LUHMES (cell line): ENCODE data around the genes RET, ZNF487, CXCL12 and OR13A1.

- PRO-cap = no peak
These were observed 6.6 kb upstream of the ZNF33B start for GRCh38 chr10:42644902-42645505.

DNA sequence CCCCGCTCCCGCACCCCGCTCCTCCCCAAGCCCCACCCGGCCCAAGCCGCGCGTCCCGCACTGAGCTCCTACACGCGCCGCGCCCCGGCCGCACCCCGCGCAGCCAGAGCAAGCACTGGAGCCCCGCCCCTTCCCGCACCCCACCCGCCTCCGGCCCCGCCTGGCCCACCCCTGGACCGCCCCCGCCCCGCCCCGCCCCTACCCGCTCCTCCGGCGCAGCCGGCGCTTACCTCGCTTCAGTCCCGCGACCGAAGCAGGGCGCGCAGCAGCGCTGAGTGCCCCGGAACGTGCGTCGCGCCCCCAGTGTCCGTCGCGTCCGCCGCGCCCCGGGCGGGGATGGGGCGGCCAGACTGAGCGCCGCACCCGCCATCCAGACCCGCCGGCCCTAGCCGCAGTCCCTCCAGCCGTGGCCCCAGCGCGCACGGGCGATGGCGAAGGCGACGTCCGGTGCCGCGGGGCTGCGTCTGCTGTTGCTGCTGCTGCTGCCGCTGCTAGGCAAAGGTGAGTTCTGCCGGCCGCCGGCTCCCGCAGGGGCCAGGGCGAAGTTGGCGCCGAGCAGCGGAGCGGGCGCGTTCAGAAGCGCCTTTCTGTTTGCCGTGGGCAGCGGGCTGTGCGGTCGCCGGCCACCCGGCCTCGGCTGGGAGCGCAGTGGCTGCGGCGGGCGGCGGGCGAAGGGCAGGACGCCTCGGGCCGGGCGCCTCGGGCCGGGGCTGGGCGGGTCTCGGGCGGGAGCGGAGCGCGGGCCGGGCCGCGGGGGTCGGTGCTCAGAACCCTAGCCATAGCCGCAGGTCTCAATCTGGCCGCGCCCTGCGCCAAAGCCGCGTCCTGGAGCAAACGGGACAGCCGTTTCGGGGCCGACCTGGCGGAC, at the start of gene RET:
TSS of gene RET (plus strand) at position 239 of the 868 bp plus-strand sequence.
- PRO-cap = unidirectional peak, plus-strand start at position 250 of the sequence

GRCh38 chr10:43387396-43388053, 16.1 kb downstream of the FXYD4 start:
- PRO-cap = no peak

DNA sequence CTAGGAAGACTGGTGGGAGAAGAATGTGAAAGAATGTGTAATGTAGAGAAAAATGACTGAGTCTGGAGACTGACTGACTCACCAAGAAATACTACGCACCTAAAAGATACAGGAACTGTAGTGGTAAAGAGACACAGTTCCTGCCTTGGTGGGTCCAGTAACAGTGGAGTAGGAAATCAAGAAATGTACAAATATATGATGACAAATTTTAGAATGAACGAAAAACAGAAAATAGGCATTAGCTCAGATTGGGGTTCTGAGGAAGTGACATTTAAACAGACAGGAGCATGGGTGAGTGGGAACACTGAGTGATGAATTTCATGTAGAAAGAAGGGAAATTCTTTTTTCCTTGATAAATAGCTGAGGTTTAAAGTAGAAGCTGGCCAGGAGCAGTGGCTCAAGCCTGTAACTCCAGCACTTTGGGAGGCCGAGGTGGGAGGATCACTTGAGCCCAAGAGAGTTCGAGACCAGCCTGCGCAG, 9.3 kb downstream of the HNRNPF start:
- PRO-cap = no peak

DNA sequence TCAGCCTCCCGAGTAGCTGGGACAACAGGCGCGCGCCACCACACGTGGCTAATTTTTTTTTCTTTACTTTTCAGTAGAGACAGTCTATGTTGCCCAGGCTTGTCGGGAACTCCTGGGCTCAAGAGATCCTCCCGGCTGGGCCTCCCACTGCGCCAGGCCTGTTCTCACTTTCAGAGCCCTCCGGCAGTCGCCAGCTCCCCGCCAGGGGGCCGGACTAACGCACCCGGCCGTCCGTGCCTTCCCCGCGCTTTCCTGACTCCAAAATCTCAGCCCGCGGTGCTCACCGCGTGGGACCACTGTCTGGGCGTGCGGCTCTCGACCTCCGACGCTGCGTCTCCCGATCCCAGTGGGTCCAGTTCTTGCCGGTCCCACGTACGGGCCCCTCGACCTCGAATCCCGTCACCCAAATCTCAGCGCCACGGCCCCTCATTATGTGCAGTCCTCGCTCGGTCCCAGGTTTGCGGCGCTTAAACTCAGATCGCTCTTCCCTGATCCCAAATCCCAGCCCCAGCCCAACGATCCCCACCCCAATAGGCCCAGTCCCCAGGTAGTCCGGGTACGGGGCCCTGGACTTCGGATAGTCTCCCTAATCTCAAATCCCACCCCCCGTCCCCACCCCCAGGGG, 837 bp downstream of the HNRNPF start:
- PRO-cap = unidirectional peak, minus-strand start at position 434 of the sequence

GRCh38 chr10:43436205-43437295, at the start of gene ZNF487:
TSS of gene ZNF487 (plus strand) at chr10:43437111.
- PRO-cap = bidirectional peak, plus-strand start at chr10:43437125, minus-strand start at chr10:43436772

DNA sequence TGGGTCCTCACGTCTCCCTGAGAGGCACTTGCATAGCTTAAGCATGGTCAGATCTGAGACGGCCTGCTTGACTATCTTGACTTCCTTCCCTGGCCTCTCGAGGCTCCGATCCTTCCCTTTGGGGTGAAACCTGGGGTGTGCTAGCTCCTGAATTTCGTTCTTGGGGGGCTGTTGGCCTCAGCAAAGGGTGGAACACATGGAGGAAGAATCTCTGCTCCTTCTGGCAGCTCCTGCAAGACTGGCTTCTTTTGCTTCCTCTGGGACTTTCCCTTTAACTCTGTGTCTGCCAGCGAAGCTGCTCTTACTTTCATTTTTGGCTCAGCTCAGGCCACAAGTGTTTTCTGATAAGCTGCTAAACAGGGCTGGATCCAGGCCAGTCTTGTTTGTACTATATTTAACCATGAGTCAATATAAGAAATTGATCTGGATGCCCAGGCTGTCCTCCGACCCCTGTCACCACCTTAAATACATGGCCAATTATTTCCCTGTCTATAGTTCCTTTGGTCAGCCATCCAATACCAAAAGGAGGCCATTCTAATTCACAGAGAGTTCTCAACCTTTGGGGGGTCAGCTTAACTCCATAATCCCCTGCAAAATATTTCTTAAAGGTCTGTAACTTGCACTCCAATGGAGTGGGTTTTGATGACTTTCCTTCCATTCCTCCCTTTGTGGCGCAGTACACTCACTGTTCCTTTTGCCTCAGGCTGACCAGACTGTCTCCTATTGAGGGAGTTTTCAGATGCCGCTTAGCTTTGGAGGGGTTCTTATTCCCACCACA, 11.0 kb upstream of the ZNF485 start:
- PRO-cap = no peak

DNA sequence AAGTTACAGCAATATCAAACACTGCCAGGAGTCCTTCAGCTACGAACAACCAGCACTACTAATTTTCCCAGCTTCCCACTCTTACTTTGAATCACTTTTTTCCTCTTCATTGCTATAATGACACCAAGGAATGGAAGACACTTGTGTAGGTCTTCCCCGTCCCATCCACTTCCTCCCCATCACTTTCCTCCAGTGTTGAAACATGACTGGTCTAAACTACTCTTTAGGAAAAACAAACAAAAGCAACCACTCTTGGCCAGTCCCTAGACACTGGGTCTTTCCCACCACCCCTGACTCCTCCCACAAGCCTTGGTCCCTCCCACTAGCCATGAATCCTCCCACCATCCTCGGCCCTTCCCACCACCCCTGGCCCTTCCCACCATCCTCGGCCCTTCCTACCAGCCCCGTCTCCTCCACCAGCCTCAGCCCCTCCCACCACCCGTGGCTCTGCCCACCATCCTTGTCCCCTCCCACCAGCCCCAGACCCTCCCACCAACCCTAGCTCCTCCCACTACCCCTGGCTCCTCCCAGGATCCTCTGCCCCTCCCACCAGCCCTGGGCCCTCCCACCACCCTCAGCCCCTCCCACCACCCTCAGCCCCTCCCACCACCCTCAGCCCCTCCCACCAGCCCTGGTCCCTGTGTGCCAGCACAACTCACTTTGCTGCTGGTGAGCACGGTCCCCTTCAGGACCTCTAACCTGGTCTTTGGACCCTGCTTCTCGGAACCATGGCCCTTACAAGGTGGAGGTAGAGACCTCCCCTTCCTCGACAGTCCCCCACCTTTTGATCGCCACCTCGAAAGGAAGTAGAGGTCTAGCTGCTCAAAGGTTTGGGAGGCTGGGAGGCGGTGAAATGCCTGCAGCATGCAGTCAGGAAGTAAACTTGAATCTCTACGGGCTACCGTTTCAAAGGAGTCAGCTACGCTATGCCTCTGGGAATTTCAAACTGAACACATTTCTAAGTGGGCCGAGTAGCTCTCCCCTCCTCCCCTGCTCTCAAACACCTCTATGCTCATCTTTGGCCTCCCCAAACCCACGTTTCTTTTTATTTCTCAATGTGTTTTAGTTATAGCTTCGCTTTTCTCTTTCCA, 68.4 kb downstream of the CXCL12 start:
- PRO-cap = unidirectional peak, plus-strand start at position 650 of the sequence

DNA sequence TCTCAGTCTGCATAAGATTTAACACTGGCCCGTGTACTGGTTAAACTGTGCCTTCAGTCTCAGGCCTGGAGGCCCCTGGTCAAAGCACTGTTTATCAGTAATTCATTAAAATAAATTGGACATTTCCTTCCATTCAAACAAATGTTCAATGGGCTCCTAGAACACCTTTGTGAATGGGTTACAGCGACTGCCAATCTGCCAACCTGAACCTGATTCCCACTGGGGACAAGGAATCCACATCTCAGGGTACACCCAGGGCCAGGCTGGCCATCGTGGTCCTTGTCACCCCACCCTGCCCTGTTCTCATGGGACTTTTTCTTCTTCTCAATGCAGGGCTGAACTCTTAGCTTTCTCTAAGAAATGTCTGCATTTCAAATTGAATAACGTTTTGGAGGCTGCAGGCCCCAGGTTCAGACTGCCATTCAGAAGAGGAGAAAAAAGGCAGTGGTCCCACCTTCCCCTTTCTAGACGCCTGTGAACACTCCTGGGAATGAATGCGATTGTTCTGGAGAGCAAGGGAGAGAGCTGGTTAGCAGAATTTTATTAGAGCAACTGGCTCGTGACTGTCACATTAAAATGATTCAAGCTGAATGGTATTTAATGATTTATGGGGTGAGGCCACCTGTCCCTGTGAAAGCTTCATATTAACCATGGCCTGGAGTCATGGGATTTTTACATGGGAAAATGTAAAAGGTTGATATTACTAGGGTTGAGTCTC, 8.7 kb downstream of the CXCL12 start:
- PRO-cap = no peak

DNA sequence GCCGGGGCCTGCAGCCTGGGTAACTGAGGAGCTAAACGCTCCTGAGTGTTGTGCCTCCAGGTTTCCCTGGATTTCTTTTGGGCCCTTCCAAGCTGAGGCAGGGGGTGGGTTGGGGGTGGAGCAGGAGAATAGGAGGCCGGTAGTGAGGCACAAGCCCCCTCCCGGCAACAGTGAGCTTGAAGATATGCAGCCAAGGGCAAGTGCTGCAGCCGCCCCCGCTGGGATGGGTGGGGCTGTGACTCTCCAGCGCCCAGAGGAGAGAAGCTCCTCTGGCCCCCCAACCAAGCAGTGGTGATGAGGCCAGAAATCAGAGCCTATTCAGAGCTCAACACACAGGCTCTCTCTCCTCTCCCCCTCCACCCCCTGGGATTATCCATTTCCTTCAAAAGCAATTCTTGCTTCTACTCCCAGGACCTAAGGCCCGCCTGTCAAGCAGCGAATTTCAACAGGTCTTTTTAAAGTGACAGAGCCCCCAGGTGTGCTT, 2.5 kb downstream of the CXCL12 start:
- PRO-cap = no peak

DNA sequence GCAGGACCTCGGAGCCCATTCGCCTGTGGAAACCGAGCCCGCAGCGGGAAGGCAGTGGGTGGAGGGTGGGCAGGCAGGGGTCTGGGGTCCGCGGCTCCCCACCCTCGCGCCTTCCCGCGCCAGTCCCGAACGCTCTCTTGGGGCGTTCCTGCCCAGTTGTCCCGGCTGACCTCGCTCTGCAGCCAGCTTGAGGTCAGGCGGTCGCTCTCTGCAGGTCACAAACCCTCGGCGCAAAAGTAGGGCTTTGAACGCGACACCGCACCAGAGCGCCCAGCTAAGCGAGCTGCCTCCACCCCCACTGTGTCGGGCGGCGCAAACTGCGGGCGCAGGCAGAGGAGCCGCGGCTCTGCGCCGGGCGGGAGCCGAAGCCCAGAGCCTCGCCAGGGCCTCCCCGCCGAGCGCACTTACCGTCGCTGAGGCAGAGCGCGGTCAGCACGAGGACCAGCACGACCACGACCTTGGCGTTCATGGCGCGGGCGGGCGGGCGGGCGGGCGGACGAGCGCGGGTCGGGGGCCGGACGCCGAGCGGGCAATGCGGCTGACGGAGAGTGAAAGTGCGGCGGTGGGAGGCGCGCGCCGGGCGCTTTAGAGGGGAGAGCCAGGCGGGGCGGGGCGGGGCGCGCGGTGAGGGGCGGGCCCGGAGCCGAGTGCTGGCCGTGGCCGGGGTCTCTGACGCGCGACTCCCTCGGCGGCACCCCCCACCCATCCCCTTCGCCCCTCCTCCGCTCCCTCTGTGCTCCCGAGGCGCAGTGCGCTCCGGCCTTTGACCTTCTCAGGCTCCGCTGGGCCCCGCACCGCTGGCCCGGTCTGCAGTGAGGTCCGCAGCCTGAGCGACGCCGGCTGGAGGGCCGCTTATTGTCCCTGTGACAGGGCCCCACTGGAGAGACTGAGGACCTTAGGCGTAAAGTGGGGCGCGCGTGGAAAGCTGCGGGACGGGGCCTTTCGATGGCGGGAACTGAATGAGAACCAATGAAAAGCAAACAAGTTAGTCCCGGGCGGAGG, at the start of gene CXCL12:
TSS of gene CXCL12 (minus strand) at position 561 of the 1,002 bp plus-strand sequence.
- PRO-cap = unidirectional peak, minus-strand start at position 562 of the sequence

DNA sequence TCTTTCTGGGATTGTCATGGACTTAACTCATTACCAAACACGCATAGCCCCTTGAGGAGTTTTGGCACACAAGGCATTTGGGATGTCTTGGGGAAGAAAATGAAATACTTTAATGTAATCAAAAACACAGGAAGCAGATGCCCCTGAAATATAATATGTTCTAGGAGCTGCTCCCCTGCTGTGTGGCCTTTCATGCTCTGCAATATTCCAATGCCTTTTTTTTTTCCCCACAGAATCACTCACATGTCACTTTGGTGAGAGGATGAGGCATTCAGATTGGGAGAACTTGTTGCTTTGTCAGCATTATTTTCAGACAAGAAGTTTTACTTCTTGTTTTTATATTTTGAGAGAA, 53.2 kb upstream of the CXCL12 start:
- PRO-cap = no peak

GRCh38 chr10:44827778-44828204, 83.3 kb upstream of the TMEM72 start:
- PRO-cap = no peak

- PRO-cap = no peak
These were observed 8.0 kb downstream of the RASSF4 start for GRCh38 chr10:44967506-44968095.

DNA sequence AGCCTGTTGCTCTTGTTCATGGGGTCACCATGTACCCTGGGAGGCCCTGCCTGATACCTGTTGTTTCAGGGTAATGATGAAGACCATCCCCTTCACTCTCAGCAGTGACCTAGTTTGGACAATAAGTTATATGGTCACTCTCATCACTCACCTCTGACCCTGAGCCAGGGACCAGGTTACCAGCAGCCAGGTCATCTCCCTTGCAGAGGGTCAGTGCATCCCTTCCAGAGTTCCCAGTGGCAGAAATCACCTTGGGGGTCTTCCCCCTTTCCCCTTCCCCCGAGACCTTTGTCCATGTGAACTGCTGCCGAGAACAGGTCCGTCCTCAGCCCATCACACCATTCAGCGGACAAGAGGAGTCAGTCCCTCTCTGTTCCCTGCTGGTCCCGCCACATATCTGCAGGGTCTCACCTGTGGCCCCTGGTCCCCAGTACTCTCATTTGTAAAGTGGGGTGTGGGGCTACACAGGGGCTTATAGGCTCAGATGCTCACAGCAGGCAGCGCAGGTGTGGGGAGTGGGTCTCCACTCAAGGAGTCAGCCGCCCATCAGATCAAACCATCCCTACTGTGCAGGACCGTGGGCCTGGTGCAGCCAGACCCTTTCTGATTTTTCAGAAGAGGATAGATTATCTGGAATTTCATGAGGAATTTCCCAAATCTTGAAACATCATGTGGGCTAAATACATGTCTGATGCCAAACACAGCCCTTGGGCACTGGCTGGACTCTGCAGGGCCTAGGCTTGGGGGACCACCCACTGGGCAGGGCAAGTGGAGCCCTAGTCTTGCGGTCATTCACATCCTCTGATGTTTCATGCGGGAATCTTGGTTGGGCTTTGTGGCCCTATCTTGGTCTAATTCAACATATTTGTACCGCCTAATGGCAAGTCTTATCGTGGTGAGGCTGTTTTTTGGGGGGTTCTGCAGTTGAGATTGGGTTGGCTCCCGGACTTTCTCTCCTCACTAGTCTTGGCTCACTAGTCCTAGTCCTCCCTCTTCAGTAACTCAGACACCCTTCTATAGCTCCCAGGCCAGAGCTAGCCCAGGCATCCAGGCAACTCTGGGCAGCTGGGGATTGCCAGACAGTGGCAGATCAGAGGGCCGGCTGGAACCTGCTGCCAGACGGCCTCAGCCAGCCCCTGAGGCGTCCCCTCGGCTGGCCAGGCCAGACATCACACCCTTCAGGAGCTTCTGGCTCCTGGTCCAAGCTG, 6.4 kb downstream of the DEPP1 start:
- PRO-cap = no peak

GRCh38 chr10:44976299-44976737, 2.3 kb downstream of the DEPP1 start:
- PRO-cap = no peak

DNA sequence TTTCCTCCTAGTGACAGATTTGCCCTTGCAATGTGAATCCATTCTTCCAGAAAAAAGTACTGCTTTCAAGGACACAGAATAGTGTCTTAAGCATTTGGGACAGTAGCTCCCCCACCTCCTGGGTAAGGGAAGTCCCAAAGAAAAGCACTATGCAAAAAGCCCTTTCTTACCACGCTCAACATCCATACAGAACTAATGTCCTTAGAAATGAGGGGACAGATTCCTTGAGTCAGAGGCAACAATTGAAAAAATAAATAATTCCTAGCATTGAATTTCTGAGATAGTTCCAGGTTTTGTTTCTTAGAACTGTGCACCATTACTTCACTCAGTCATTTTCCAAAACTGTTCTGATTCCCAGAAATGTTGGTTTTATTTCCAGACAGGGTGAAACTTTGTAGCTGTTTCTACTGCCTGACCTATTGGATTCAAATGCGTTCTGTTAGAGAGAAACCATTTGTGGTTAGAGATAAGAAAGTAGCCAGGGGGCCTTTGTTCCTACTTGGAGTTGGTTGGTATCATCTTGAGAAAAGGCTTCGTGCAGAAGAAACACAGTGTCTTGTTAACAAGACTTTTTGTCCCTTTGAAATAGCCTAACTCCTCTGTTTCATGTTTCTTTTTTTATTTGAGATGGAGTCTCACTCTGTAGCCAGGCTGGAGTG, 8.0 kb upstream of the DEPP1 start:
- PRO-cap = no peak

DNA sequence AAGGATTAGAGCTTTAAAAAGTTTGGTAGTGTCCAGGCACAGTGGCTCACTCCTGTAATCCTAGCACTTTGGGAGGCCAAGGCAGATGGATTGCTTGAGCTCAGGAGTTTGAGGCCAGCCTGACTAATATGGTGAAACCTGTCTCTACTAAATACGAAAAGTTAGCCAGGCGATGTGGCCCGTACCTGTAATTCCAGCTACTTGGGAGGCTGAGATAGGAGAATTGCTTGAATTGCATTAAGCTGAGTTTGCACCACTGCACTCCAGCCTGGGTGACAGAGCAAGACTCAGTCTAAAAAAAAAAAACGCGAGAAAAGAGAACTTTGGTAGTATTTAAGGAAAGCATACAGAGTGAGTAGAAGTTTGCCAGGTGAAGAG, 155.6 kb downstream of the ZNF22 start:
- PRO-cap = no peak

DNA sequence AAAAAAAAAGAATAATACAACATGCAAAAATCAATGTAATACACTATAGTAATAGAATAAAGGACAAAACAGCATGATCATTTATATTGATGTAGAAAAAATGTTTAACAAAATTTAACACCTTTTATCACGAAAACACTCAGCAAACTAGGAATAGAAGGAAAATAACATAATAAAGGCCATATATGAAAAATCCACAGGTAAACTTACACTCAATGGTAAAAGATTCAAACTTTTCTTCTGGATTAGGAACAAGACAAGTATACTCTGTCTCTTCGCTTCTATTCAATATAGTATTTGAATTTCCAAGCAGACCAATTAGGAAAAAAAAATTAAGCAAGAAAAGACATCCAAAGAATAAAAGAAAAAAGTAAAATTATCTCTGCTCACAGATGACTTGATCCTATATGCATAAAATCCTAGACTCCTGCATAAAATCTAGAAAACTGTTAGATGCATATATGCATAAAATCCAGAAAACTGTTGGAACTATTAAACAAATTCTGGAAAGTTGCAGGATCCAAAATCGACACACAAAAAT, at the start of gene OR13A1:
TSS of gene OR13A1 (minus strand) at position 295 of the 541 bp plus-strand sequence.
- PRO-cap = no peak

GRCh38 chr10:45974099-45974422, 1.8 kb downstream of the TIMM23 start:
- PRO-cap = no peak